Bronchus fibroblast of lung (primary cell): ENCODE measurements around a stretch of chr6.

DNA sequence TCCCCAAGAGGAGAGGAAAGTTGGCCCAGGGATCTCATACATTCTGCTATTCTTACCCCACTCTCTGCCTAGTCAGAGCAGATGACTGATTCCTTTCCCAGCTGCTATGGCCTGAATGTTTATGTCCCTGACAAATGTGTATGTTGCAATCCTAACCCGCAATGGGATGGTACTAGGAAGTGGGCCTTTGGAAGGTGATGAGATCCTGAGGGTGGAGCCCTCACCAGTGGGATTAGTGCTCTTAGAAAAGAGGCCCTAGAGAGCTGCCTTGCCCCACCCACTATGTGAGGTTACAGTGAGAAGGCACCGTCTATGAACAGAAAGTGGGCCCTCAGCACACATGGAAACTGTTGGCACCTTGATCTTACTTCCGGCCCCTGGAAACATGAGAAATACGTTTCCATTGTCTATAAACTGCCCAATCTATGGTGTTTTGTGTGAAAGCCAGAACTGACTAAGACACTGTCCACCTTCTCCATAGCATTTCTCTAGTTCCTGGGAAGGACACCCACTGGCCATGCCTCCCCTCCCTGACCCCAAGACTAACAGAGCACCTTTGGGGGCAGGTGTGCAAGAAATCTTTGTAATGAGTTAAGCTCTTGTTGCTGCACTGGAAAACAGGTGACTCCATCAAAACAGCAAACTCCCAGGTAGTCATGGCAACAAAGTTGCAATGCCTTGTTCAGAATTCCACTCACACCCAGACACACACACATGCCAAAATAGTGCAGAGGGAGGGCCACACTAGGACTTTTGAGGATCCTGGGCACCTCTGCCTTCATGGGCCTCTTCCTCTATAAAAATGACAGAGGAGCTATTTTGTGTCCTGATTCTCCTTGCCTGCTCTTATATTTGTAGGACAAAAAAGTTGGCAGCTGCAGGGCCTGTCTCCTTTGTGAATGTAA is 16.2 kb downstream of the GABRR2 start:
- RAMPAGE, long total RNA = no peak

GRCh38 chr6:89321651-89322034 is 6.5 kb upstream of the GABRR2 start:
- RAMPAGE, long total RNA = no peak

GRCh38 chr6:89346505-89346741 is 6.1 kb downstream of the UBE2J1 start:
- RAMPAGE, long total RNA = no peak

- RAMPAGE, long total RNA = no peak
These were observed 1.1 kb upstream of the RRAGD start for GRCh38 chr6:89412980-89413674.

DNA sequence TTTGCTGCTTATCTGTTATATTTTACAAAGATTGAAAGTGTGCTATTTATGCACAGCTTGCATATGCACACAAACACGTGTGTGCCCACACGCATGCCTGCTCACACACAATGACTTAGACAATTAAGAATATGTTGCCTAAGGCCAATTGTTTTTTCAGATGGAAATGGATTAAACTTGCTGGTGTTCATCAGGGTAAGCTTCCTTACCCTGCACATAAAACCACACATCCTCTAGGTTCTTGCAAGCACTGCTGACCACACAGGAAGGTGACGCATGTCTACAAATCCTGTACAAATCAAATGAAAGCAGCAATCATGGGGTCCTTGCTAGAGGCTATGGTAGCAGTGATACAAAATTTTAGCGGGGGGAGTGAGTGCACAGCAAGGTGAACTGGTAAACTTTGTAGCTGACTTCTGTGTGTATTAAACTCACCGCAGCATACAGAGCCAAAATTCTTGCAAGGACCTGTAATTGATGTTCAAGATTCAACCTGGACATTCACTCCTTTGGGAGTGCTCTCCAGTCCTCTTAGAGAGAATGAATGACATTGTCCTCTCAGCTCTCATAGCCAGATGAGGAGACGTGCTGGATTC is 58.5 kb downstream of the GJA10 start:
- RAMPAGE, long total RNA = no peak

DNA sequence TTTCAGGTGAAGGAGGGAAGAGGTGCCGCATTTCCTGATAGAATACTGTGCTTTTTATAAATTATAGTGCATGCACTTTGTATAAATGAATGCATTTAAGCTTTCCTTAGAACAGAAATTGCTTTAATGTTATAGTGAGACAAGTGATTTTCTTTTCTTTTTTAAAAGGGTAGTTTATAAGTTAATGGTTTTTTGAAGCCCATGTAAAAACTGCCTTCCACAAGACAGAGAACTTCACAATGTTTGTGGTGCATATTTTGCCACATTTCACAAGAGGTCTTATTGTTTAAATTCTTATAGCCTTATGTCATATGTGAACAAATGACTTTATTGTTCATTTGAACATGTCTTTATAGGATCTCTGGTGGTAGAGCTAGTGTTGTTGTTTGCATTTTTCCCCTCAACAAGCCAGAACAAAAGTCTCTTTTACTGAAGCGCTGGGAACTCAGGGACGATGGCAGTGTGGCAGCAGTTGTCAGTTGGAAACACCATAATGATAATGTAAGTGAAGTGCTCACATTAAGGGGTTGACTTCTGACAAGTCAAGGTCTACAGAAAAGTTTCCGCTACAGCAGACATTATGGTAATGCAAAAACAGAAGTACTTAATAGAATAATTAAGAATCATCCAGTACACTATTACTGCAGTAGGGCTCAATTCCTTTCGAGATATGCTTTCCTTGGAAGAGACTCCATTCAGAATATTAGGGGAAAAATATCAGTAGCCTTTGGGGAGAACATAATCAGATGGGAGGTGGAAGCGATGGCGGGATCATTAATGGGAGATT is 179.9 kb downstream of the GJA10 start:
- RAMPAGE, long total RNA = no peak

DNA sequence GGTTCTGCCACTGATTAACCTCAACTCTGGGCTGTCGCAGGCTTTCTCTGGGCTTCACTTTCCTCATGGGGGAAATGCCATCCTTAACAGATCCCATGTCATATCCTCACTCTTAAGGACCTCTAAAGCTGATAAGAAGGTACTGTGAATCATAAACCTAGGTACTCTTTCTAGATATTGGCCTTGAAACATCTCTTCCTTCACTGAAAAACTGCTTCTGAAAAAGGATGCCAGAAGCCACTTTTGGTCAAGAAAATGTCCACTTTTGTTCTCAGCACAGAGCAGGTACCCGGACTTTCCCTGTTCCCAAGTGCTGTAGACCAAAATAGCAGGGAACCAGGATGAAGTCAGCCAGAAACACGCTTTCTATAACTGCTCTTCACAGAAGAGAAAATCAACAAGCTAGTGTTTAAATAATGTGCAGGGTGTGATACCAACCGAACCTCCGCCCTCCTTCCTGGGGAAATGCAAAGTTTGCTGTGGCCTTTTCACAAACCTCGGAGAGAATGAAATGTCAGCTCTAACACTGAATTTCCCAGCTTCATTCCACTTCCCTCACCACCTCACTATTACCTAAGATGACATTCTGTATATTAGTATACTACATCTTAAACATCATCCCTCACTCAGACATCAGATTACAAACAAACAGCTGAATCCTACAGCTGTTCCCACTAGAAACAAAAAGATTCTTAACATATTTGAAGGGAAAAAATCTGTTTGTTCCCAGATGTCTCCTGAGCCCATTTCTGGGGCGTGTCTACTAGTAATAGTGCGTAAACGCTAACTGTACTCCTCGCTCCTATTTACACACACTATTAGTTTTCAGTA is 118.7 kb downstream of the BACH2 start:
- RAMPAGE, long total RNA = no peak

DNA sequence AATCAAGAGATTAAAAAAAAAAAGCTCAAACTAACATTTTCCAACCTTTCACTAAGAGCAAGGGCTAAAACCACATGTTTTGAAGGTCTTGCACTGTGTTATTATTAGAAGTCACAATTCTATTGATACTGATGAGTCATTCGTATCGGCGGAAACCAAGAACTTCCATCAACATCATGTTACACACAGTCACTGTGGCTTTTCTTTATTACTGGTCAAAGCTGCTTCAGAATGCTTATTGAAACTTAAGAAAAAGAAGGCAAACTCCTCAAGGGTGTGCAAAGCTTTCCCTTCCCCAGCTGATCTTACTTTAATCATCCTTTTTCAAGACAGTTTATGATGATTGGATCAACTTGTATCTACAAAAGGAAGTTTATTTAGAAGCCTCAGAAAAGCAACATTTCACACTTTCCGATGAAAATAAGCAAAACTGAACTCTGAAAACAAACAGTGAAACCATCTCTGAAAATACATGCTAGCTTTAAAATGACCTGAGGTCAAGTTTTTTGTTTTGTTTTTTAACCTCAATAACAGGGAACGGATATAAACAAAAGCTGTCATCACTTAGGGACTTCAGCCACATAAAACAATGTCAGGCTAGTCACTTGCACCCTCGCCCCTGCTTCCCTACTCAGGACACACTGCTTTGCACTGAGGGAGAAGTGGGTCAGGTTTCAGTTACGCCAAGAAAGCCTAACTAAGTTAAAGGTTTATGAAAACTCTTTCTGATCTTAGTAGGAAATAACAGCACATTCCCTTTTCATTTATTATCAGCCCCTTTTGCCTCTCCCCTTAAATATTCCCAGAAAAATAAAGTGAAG is 11.7 kb downstream of the BACH2 start:
- RAMPAGE, long total RNA = no peak

- RAMPAGE, long total RNA = no peak
These were observed 873 bp upstream of the BACH2 start for GRCh38 chr6:90297531-90297901.

DNA sequence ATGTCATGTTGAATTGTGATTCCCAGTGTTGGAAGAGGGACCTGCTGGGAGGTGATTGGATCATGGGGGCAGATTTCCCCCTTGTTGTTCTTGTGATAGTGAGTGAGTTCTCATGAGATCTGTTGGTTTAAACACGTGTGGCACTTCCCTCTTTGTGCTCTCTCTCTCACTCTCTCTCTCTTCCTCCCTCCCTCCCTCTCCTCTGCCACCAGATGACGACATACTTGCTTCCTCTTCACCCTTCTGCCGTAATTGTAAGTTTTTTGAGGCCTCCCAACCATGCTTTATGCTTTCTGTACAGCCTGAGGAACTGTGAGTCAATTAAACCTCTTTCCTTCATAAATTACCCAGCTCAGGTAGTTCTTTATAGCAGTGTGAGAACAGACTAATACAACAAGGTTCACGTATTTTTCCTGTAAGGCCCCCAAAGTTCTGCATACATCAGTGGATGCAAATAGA is 54.1 kb upstream of the BACH2 start:
- RAMPAGE, long total RNA = no peak

- RAMPAGE, long total RNA = no peak
These were observed 79.0 kb upstream of the BACH2 start for GRCh38 chr6:90375432-90376235.

DNA sequence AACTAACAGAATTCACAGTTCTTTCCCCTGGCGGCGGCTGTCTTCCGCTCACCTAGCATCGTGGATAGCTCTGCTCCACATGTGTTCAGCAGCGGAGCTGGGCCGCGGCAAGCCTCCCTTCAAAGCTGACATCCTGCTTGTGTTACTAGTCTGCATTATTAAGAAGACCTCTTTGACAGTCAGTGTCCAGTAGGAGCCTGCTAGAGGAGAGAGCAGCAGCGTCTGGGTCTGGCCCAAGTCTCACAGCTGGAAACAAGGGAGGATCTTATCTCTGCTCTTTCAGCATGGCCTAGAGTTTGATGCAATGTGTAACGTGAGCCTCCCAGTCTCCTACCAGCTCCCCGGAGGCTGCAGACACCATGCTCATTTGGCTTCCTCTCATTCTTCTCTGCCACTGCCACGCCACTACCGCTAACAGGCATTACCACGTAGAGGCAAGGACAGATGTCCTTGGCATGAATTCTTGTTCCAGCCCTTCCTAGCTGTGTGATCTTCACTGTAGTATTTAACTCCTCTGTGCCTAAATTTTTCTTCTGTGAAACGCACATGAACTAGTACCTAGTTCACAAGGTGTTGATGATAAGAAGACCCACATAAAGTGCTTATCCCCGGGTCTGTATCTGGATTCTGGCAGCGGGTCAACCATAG is 107.0 kb upstream of the BACH2 start:
- RAMPAGE, long total RNA = no peak

DNA sequence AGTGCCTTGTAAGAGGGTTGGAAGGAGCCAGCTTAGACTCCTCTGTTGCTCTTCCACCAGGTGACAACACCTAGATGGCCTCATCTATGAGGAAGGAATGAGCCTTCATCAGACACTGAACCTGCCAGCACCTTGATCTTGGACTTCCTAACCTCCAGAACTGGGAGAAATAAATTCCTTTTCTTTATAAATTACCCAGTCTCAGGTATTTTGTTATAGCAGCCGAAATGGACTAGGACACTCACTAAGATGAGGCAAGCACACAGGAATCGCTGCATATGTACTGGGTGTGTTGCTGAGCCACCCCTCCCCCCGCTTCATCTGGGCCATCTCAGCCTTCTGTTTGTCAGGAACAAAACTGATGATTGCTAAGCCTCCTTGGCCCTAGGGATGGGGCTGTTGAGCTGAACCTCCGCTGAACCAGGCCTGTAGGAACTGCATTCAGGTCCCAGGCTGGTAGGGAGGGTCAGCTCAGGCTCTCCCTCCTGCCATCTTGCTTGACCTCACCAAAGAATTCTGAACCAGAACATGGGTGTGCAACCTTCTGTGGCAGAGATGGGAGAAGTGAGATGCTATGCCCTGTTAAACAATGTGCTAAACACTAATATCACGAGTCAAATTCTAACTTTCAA is 108.6 kb downstream of the MAP3K7 start:
- RAMPAGE, long total RNA = no peak

DNA sequence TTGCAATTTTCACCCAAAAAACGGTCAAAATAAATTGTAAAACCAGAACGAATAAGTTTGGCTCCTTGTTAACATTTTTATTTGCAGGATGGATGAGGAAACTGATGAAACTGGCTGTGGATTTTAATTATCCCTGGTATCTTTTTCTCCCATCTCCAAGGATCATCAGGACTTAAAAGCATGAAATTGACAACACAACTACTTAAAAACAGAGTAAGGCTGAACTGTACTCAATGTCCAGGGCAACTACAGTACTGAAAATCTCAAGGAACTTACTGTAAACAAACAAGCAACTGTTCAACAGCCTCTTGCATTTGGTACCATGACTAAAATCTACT is 72.8 kb downstream of the MAP3K7 start:
- RAMPAGE, long total RNA = no peak

DNA sequence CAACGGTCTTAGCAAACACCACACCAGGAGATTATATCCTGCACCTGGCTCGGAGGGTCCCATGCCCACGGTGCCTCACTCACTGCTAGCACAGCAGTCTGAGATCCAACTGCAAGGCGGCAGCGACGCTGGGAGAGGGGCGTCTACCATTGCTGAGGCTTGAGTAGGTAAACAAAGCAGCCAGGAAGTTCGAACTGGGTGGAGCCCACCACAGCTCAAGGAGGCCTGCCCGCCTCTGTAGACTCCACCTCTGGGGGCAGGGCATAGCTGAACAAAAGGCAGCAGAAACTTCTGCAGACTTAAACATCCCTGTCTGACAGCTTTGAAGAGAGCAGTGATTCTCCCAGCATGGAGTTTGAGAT is 24.5 kb downstream of the MAP3K7 start:
- RAMPAGE, long total RNA = no peak

- RAMPAGE, long total RNA = no peak
These were observed 23.3 kb upstream of the MAP3K7 start for GRCh38 chr6:90610143-90610658.

DNA sequence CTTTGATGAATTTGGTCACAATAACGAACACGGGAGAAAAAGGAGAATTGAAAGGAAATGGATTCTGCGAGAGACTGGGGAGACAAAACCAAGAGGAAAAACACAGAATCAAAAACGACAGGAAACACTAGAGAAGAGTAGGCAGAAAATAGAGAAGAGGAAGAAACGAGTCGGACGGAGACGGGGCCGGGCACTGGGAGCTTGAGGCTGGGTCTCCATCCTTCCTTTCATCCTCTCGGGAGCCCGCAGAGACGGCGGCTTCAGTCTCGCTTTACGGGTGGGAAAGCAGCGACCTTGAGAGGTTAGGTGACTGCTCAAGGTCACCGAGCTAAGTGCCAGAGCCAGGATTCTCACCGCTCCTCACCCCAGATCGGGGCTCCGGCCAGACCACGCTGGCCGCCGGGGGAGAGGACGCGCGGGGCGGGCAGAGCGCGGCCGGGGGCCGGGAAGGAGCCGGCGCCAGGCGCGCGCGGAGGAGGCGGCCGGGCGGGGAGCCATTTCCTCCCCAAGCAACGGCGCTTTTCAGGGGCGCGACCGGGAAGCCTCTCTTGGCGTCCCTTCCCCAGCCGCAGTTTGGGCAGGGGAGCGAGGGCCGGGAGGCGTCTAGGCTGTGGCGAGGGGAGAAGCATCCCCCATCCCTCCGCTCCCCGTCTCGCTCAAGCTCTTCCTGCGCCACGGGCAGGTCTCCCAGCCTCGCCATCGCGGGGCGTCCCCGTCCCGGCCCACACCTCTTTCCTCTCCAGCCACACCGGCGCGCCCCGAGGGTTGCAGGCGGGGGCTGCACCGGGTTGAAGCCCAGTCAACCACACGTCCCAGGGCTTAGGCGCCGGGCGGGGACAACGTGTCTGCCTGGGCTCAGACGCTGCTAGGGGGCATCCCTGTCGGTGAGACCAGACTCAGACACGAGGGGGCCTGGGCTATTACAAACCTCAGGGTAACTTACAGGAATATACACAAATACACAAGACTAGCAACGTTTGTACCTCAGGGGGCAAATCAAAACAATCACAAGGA is 24.1 kb upstream of the MAP3K7 start:
- RAMPAGE, long total RNA = no peak

- RAMPAGE, long total RNA = no peak
These were observed 249.6 kb upstream of the MAP3K7 start for GRCh38 chr6:90836470-90836790.

DNA sequence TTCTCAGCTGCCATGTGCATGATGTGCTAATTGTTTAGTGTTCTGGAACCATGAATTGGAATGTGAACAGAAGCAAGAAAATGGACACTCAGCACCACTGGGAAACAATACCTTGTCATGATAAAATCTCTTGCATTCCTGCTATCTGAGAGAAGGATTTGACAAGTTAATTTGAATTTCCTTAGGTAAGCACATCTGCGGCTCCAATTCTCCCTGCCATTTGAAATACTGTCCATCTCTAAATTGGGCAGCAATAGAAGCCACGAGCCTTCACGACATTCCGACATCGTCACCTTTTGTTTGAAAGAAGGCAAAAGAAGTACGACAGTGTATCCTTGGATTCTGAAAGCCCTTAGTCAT is 1104.6 kb upstream of the MAP3K7 start:
- RAMPAGE, long total RNA = no peak

DNA sequence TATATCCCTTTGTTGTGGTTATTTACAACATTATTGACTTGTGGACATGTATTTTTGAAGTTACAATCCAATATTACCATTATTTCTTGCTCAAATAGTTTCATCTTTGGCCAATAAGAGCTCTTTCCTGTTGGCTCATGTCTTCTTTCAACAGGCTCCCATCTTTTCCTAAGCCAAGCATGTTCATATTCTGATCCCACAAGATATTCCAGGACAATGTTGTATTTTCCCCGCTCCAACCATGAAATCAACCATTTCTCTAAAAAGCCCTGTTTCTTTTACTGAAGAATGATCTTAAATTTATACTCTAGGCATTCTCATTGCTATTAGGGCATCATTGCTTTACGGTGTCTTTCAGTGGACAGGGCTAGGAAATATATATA is 1318.9 kb downstream of the EPHA7 start:
- RAMPAGE, long total RNA = no peak